ENCODE data around the genes NT5DC1 and GOPC.

- PRO-cap = no peak
Observed at GRCh38 chr6:113944087-113944477, 26.9 kb downstream of the HDAC2 start.

DNA sequence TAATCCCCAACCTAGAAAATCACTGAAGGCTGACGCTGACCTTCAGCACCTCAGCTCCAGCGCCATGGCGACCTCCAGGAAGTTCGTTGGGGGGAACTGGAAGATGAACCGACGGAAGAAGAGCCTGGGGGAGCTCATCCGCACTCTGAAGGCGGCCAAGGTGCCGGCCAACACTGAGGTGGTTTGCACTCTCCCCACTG is 22.1 kb downstream of the FRK start:
- PRO-cap = no peak

- PRO-cap = no peak
Observed at GRCh38 chr6:116048907-116049675, 11.6 kb downstream of the FRK start.

GRCh38 chr6:116100543-116101676 is at the start of gene NT5DC1:
NT5DC1 (plus strand) TSS chr6:116100853.
- PRO-cap = bidirectional peak, plus-strand start at chr6:116100832, minus-strand start at chr6:116100737; bidirectional peak, plus-strand start at chr6:116101339, minus-strand start at chr6:116101227

- PRO-cap = no peak
Observed at GRCh38 chr6:116436251-116437211, 24.6 kb upstream of the CALHM6 start.

GRCh38 chr6:116682267-116683011 is 1.4 kb downstream of the KPNA5 start:
- PRO-cap = no peak

DNA sequence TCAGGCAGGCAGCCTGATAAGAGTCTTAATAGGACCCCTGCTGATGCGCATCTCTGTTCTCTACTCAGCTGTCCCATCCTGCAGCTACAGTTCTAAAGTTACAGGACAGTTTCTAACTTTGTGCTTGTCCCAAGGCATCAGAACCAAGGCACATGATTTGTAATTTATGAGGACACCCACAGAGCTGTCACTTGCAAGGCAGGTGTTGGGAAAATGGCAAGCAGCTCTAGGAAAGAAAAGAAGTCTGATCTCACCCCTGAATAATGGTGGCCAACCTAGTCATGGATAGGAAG is 127.7 kb upstream of the VGLL2 start:
- PRO-cap = no peak

GRCh38 chr6:117483678-117484108 is 1.2 kb downstream of the DCBLD1 start:
- PRO-cap = unidirectional peak, minus-strand start at chr6:117483801

DNA sequence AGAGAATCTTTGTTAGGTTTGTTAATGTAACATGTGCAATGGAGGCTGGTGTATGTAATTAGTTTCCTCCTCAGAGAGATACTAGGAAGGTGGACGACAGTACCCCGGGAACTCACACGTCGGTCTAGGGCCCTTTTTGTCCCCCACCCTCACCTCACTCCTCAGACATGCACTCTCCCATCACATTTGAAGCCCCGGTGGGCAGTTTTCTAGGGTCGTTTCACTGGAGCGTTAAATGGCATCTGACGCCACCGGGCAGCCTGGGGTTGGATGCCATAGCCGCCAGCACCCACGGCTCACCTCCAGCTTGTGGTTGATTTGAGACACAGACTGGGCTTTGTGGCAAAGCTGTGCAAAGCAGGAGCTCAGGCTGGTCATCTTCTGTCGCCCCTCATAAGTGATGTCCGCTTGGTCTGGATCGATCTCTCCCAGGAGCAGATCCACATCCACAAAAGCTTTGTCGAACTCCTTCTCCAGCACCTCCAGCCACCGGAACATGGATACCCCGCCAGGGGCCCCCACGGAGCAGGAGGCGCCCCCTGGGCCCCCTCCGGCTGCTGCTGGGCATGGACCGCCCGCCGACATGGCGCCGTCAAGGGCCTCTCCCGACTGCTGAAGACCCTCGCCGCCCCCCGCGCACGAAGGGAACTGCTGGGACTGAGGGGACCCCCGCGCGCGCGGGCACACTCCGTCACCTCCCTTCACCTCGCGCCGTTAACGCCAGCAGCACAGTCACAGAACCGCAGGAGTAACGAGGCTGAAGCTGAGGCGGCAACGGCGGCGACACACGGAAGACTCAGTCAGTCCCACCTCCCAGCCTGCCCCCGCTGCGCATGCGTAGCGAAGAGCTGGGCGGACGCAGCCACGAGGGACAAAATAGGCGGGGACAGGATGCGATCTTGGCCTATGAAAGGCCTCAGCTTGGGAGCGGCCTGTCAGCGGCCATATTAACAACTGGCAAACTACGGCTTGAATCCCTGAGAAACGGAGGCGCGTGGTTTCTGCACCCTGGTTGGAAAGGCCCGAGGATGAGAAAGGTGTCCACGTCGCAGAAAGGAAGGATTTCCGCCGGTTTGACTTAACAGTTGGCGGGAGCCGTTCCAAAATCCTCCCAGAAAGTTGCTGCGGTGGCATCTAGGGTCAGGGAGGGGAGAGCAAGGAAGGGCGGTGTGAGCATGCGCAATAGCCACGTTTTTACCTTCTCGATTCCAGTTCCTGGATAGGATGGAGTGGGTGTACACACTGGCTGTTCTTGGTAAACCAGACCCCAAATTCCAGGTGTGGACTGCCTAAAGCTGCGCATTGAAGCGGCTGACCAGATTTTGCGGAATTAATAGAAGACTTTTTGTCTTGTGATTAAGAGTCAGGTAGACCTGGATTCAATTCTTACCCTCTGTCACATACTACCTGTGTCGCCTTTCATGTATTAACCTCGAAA is at the start of gene GOPC:
Gene GOPC (minus strand): TSS at position 808 of the 1,438 bp plus-strand sequence.
- PRO-cap = bidirectional peak, plus-strand start at position 927 of the sequence, minus-strand start at position 794 of the sequence; unidirectional peak, plus-strand start at position 1,210 of the sequence

GRCh38 chr6:117677497-117678536 is 2.5 kb downstream of the NUS1 start:
- PRO-cap = no peak

DNA sequence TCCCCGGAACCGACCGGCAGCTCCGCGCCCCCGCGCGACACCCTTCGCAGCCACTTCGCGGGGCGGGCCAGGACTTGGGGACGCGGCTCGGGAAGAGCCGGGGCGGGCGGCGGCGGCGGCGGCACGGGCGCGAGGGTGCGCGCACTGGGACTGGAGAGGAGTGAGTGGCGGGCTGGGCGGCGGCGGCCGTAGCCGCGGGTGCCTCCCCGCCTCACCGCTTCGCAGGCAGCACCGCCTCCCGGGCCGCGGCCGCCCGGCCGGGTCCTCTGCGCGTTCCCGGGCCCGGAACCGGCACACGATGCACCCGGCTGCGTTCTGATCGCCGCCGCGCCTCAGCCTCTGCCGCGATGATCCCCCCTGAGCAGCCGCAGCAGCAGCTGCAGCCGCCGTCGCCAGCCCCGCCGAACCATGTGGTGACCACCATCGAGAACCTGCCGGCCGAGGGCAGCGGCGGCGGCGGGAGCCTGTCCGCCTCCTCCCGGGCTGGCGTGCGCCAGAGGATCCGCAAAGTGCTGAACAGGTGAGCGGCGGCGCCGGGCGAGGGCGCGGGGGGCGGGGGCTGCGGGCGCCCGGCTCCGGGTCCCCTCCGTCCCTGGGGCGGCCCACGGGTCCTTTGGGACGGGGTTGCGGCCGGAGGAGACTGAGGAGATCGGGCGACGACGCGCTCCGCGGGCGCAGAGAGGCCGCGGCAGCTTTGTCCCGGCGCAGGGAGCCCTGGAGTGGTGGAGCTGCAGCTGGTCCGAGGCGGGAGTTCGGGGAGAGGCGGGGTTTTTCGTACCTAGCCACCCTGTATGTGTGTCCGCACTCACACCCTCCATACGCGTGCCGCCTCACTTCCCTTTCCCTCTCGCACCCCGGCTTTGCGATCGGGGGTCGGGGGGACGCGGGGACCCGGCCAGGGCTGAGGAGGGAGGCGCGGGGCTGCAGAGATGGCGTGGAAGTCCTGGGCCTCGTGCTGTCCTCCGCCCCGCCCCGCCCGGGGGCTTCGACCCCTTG is 614 bp downstream of the SLC35F1 start:
- PRO-cap = bidirectional peak, plus-strand start at position 697 of the sequence, minus-strand start at position 413 of the sequence

- PRO-cap = no peak
Observed at GRCh38 chr6:118317548-118318283, 230.4 kb upstream of the PLN start.

DNA sequence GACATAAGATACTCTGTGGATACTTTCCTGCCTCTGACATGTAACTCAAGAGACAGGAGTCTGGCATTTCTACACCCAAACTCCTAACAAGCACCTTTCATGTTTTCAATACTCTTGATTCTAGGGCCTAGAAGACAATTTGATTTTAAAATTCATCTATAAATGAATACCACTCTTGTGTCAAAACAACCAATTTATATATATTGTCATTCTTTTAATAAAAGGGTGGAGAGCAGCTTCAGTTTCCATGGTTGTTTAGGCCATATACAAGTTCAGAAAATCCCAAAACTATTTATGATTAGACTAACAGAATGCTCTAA is 4.7 kb downstream of the PLN start:
- PRO-cap = no peak

DNA sequence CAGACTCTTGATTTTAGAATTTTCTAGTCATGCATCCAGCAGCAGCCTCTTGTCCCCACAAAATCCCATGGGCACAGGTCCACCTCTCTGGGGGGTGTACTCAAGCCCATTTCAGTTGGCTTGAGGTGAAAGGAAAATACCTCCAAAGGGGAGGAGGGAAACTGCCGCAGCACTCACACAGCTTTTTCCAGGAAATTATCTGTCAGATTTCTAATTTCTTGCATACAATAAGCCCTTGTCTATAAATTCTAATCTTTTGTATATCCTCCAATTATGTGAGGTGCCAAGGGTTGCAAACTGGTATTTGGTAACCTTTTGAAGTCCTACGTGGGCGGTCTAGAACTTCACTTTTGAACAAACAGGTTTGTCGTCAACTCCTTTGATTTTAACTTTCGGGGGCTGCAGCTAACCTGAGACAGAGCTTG is 104.7 kb upstream of the CEP85L start:
- PRO-cap = no peak

DNA sequence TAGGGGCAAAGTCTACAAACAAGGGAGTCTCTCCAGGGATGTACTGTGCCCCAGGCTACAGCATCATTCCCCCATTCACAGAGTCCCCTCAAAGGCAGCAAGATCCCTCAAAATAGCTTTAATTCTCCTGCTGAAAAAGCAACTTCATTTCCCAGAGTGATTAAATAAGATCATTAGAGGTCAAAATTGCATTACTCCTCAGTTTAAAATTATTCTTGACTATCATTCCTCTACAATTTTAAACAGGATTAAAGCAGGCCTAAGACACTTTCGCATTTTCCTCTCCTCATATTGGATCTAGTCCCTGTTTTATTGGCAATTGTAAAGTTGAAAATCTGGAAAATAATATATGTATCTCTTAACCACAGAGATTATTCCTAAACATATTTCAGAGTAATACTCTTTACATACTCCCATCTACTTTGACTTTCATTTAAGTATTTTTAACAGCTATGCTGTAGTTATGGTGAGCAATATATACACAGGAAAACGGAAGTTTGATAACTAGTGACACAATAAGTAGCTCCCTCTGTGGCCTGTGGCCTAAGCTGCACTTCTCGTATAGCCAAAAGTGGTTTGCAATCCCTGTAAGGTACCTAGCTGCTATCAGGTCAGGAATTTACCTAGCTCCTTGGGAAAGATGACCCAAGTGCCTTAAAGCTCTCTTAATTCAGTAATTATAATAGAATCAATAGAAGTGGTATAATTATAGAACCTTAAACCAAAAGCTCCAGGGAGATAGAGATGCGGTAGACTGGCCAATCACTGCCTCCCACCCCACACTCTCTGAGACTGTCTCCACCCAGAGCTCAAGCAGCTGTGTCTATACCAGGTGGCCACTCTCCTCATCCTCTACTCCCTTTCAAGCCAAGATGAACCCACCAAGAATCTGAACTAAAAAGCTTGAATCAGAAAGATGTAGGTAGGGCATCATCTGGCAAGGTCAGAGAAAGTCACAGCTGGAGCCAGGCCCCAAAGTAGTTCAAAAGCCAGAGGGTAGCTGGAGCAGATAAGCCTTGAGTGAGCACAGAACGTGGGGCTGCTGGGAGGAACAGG is 85.2 kb upstream of the ASF1A start:
- PRO-cap = no peak

GRCh38 chr6:118892205-118893045 is 1.5 kb upstream of the ASF1A start:
- PRO-cap = no peak

DNA sequence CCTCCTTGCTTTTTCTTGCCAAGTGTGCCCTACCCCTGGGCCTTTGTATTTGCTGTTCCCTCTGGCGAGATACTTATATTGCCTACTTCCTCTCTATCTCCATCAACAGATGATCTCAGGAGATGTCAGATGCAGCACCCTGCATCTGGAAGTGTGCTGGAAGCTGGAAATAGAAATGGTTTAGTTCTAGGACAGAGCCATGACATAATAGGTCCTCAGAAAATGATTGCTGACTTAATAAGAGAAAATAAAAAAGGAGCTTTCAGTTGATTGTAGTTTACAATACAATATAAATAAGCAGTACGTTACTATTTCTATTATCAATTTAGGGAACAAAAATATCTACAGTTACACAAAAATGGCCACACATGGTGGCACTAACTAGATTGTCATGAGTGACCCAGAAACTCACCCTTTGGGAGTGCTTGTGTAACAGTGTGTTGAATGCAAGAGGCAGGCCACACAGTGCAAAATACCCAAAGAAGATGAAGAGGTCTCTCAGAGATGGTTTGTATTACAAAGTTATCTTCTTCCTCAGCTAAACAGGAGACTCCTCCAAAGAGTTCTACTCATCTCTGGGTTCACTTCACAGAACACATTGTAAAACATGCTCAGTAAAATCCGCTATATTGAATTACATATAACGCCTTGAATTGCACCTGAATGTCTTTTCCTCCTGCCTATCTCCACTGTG is 5.6 kb downstream of the ASF1A start:
- PRO-cap = no peak

DNA sequence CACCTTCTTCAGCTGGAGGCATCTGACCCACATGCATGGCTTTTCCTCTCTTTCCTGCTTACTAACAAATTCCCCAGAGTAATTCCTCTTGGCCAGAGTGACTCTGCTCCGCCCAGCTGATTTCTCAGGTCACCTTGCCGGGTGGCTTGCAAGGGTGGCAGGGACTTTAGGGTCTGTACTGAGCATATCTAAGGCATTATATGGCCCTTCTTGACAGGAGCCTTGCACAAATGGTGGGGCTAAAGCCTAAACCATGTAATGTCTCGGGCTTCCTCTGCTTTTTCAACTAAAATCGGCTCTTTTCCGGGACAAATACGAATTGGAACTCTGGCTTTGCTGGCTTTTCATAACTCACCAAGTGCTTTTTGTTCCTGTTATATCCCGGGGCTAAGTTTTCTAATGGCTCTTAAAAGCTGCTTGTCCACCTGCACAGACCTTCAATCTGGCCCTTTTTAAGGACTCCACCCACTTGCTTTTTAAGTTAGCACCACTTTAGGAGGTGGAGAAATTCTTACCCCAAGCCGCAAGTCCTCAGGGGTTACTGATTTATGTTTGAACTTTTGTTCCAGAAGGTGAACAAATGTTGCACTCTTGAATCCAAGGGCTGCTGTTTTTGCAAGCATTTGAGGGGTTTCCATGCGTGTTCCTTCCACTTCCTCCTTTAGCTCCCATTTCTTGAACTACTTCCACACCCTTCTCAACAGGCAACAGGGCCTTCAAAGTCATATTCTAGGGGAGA is 37.9 kb downstream of the FAM184A start:
- PRO-cap = no peak

DNA sequence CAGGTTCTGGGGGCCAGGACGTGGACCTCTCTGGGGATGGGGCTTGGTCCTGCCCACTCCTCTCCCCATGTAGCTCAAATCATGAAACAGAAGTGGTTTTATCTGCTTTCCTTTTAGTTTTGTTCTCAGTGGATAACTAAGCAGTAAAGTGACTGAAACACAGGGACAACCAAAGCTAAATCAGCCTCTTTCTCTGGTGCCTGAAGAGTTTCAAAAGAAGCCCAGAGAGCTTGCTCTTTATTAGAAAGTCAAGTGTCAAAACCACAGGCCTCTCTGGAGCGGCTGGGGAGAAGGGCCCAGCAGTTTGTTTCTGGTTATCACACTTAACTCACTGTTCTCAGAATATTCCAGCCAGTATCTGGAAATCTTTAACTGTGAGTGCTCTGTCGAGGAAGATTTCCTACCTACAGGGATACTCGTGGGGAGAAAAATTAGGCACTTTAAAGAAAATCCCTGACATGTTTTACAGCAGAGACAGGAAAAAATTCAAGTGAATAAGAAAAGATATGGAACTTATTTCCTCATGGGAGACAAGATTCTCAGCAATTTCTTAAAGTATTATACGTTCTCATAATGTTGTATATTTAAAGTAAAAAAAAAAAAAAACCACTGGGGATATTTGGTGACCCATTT is 60.7 kb upstream of the FAM184A start:
- PRO-cap = no peak

DNA sequence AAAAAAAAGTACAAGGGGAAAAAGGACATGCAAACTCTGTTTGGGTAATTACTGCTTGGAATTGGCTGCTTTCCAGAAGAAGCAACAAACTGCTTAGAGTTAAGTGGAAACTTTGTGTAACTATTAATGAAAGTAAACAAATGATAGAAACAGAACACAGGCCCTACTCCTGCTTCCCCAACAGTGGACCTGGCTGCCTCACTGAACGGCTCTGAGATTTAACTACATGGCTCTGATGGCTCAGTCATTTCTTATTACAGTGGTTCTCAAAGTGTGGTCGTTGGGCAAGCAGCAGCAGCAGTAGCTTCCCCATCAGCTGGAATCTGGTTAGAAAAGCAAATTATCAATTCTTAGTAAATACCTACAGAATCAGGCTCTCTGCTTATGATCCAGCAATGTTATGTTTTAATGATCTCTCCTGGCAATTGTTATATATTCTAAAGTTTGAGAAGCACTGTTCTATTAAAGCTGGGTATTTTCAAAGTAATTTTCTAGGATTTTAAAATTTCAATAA is 108.3 kb downstream of the MAN1A1 start:
- PRO-cap = no peak